ENCODE measurements around a stretch of chr6.

GRCh38 chr6:160919569-160920273 lies 71.8 kb upstream of the MAP3K4 start:
- PRO-cap = no peak
- RRBS = no CpG with 5 or more reads among the region's 2 CpGs

- PRO-cap = no peak
- RRBS = no CpG with 5 or more reads among the region's 2 CpGs
Measured at GRCh38 chr6:160978638-160978883, 13.0 kb upstream of the MAP3K4 start.

DNA sequence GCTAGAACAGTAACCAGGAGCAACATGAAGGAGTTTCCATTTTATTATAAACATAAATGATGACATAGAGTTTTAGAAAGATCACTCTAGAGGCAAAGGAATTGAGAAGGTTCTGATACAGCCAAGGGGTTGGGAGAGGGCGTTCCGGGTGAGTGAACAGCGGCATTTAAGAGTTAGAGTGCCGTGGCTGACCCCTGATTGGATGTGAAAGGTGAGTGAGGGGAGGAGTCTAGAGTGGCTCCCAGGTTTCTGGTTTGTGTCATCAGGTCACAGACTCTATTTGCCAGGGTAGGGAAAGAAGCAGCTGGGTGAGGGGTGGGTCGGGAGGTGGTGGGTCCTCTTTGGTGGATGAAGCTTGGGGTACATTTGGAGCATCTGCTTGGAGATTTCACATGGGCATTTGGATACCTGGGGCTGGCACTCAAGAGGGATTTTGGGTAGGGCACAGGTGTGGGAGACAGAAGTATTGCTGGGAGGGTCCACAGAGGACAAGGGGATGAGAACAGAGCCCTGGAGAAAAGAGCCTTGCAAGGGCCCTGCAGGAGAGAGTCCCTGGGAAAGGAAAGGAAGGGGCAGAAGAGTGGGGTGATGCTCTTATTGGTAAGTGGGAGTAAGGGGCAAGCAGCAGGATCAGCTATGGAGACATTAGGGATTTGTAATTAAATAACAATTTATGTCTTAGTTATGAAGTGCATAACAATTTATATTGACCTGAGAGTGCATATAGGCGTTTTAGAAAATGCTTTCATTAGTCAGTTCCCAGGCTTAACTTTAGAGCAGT lies 124.5 kb downstream of the MAP3K4 start:
- PRO-cap = no peak
- RRBS = no CpG with 5 or more reads among the region's 6 CpGs

- PRO-cap = no peak
- RRBS = no CpG with 5 or more reads among the region's 10 CpGs
Measured at GRCh38 chr6:161204870-161205202, 69.0 kb downstream of the AGPAT4 start.

- PRO-cap = no peak
- RRBS = no CpG with 5 or more reads among the region's 4 CpGs
Measured at GRCh38 chr6:161215257-161215712, 58.6 kb downstream of the AGPAT4 start.

- PRO-cap = no peak
- RRBS = no CpG with 5 or more reads among the region's 9 CpGs
Measured at GRCh38 chr6:161268339-161269192, 5.3 kb downstream of the AGPAT4 start.

- PRO-cap = no peak
- RRBS = no CpG with 5 or more reads among the region's 12 CpGs
Measured at GRCh38 chr6:161272422-161273195, 1.3 kb downstream of the AGPAT4 start.

DNA sequence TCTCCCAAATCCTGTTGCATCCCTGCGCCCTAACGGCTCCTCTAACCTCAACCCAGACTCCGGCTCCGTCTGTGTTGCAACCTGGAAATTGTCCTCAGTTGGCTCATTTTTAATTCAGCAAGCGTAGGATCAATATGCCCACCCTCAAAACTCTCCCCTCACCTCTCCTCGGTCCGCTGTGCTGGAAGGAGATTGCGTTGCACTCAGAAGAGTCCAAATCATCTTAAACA lies 409 bp upstream of the AGPAT4 start:
- PRO-cap = no peak
- RRBS = no CpG with 5 or more reads among the region's 8 CpGs

DNA sequence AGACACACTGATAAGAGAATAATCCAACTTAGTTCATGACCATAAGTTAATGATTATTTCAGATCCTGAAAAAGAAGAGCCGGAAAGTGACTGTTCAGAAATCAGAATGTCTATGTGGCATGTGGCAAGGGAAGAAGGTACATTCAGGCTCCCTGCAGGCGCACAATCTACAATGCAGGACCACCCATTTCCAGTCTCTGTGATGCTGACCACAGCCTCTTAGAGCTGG lies 666.7 kb upstream of the AGPAT4 start:
- PRO-cap = no peak
- RRBS = no CpG with 5 or more reads among the region's 2 CpGs

- PRO-cap = no peak
- RRBS = no CpG with 5 or more reads among the region's 4 CpGs
Measured at GRCh38 chr6:162488493-162488897, 239.1 kb downstream of the PRKN start.

GRCh38 chr6:163210364-163210831 lies 204.1 kb upstream of the QKI start:
- PRO-cap = no peak
- RRBS = no CpG with 5 or more reads among the region's 2 CpGs

- PRO-cap = no peak
- RRBS = no CpG with 5 or more reads among the region's 8 CpGs
Measured at GRCh38 chr6:163231926-163232550, 182.5 kb upstream of the QKI start.

GRCh38 chr6:163417665-163418072 lies 3.2 kb downstream of the QKI start:
- PRO-cap = no peak
- RRBS = no CpG with 5 or more reads among the region's 2 CpGs

DNA sequence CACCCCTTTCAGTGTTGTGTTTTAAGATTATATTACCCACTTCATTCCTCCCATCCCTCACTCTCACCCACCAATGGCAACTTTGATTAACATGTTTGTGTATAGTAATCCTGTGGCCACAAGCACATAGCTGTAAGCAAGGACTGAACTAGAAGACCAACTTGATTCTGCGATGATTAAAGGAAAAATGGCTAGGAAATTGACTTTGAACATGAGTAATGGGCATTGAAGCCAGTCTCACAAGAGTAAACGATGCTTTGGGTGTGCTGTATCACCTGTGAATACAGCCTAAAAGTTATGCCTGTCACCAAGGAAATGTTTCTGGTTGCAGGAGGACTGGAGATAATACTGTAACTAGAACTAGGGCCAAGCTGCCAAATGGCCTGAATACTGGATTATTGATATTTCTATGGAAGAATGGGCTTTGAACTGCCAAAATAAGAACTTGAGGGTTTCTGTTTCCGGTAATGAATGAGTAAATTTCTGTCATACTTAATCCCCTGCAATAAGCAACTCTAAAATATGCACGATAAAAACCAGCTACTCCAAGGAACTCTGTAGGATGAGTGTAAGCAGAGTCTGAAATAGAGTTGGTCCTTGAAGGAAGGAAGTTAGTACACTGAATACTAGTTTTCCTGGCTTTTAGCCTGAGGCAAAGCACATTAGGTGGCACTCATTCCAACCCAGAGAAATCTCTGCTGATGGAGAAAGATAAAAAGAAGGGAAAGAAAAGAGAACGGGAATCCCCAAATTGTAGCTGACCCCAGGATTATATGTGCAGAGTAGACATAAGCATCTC lies 92.5 kb downstream of the QKI start:
- PRO-cap = no peak
- RRBS = no CpG with 5 or more reads among the region's 5 CpGs

- PRO-cap = no peak
- RRBS = no CpG with 5 or more reads among the region's 2 CpGs
Measured at GRCh38 chr6:163568561-163569903, 154.5 kb downstream of the QKI start.

GRCh38 chr6:163579466-163580522 lies 165.3 kb downstream of the QKI start:
- PRO-cap = no peak
- RRBS = no CpG with 5 or more reads among the region's 11 CpGs

DNA sequence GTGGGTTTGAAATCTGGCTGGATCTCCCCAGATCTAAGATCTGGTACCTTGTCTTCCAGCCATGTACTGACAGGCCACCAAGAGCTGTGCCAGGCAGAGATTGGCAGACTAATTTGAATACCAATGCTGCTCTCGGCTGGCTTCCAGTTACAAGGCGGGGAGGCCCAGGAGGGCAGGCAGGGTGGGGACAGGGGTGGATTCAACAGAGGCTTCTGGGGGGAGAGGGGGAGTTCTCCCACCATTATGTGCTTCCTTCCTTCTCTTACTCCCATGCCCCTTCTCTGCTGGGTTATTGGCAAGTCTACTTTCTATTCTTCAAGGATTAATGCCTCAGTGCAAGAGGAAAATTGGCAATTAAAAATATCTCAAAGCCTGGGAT lies 529.6 kb downstream of the QKI start:
- PRO-cap = no peak
- RRBS = no CpG with 5 or more reads among the region's 2 CpGs

- PRO-cap = no peak
- RRBS = no CpG with 5 or more reads among the region's 26 CpGs
Measured at GRCh38 chr6:164108613-164109657, 694.4 kb downstream of the QKI start.

GRCh38 chr6:164150892-164151786 lies 736.6 kb downstream of the QKI start:
- PRO-cap = no peak
- RRBS = no CpG with 5 or more reads among the region's 13 CpGs

GRCh38 chr6:164507196-164507686 lies 802.2 kb downstream of the C6orf118 start:
- PRO-cap = no peak
- RRBS = no CpG with 5 or more reads among the region's 5 CpGs